Cerebral cortex (tissue), 2 donors: ENCODE measurements around a stretch of chr13.

DNA sequence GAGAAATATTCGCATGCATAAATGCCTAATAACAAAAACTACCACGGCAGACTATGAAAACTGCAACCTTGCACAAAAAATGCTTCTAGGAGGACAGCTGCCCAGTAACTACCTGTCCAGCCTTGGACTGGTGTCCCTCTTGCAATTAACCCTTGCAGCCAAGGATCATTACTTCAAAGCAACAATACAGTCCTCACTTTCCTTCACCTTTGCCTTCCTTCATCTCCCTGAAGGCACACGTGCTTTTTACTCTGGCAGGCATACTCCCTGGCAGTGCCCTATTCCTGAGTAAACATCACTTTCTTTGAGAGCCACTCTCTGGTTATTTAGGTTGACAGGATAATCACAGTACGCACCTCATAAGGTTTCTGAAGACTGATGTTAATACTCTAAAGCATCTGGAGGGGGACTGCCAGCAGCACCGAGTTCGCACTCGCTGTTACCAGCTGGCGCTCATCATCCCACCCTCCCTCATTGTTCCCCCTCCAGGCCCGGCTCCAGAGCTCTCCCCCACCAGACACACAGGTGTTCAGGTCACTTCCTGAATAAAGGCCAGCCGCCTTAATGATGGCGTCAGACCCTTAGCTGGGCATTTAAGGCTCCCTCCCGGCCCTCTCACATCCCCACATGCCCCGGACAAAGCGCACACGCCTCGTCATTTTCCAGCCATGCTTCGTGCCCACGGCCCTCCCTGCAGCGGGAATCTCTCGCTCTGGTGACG lies 57.3 kb downstream of the CDADC1 start:
- PRO-cap, 2 experiments = no peak in any of the 2 experiments

DNA sequence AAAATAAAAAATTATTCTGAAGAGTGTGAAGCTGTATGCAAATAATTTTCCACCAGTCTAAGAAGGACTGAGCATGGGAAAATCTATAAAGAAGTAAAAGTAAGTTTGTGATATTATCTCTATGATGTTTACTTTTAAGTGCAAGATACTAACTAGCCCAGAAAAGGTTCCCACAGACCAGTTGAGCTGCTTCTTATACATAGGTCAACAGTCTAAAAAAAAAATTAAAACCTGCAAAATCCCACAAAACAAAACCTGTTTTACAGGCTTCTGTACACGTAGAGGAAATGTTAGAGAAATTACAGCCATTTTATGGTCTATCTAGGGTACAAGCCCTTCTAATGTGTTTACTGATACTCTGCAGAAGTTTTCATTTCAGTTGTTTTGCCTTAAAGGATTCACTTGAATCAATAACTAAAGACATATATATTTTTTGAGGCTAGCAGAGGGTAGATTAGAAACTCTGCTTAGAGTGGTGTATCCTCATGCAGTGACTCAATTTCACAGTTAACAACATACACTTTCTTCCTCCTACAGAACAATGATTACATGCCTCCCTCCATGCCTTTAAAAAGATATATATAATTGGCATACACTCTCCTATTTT lies 44.0 kb downstream of the CAB39L start:
- PRO-cap, 2 experiments = no peak in any of the 2 experiments

GRCh38 chr13:49625374-49626160 lies 2.7 kb upstream of the ARL11 start:
- PRO-cap, 2 experiments = no peak in any of the 2 experiments

DNA sequence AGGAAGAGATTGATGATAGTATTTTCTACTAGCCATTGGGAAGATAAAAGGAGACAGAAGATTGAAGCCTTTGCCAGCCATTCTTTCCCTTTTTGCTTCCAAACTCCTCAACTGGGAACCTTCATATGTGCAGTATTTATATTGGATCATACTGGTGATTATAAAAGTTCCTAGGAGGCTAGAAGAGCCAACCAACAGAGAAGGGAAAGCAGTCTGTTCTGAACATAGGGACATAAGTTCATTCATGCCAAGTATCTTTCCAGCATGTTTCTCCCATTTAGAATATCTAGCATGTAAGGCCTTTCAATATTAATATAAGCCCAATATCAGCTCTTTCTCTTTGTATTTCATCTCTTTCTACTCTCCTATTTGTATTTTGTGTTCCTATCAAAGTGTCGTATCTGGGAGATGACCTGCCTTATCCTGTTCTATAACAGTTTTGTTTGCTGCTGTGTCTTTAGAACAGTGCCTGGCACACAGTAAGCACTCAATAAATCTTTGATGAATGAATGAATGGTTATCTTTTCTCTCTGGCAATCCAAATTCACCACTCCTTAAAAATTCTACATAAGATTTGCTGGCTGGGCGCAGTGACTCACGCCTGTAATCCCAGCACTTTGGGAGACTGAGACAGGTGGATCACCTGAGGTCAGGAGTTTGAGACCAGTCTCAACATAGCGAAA lies 89.7 kb downstream of the KCNRG start:
- PRO-cap, 2 experiments = no peak in any of the 2 experiments

- PRO-cap, 2 experiments = no peak in any of the 2 experiments
Observed at GRCh38 chr13:50255865-50256197, 240.6 kb downstream of the KCNRG start.

GRCh38 chr13:50527174-50527761 lies 316.2 kb downstream of the DLEU7 start:
- PRO-cap, 2 experiments = no peak in any of the 2 experiments

DNA sequence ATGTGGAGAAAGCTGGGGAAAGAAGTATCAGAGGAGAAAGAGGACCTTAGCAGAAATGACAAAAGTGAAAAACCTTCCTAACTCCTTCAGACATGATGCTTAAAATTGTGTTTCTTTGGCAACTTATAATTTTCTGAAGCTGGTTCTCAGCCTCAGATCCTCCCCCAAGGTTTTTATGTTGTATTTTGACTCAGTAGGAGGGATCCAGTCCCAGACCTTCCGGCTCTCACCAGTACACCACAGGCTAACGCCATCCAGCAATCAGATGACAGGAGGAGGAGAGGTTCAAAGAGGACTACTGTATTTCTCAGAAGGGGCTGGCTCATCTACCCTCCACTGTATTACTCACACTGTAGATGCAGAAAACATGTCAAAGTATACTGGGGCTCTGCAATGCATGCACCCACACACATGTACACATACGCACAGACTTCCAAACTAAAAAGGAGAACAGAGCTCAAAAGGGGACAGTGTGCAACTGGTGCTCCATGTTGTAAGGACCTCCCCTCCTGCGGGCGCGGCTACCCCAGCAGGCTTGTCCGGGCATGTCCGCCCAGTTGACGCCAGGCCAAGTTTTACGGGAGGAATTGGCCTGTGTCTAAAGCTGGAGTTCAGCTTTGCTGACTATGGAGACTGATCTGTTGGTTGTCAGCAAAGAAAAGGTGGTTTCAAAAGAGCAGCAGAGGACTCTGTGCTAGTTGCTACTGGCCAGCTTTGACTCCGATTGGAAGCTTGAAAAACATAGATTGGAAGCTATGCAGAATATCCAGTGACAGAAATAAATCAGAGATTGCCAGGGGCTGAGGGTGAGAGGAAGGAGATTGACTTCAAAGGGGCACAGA lies 314.3 kb downstream of the DLEU7 start:
- PRO-cap, 2 experiments = no peak in any of the 2 experiments

GRCh38 chr13:50911094-50911352 lies 1.4 kb downstream of the RNASEH2B start:
- PRO-cap, 2 experiments = no peak in any of the 2 experiments

- PRO-cap, 2 experiments = no peak in any of the 2 experiments
Observed at GRCh38 chr13:50974121-50974429, 64.5 kb downstream of the RNASEH2B start.

- PRO-cap, 2 experiments = no peak in any of the 2 experiments
Observed at GRCh38 chr13:51080592-51081049, 30.5 kb downstream of the C13orf42 start.

- PRO-cap, 2 experiments = no peak in any of the 2 experiments
Observed at GRCh38 chr13:51134690-51135401, 23.8 kb upstream of the C13orf42 start.

DNA sequence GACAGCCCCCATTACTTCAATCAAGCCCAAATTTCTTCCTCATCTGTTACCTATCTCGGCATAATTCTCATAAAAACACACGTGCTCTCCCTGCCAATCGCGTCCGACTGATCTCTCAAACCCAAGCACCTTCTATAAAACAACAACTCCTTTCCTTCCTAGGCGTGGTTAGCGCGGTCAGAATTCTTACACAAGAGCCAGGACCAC lies 49.1 kb upstream of the FAM124A start:
- PRO-cap, 2 experiments = no peak in any of the 2 experiments

GRCh38 chr13:51303079-51303721 lies 36.3 kb upstream of the SERPINE3 start:
- PRO-cap, 2 experiments = no peak in any of the 2 experiments

DNA sequence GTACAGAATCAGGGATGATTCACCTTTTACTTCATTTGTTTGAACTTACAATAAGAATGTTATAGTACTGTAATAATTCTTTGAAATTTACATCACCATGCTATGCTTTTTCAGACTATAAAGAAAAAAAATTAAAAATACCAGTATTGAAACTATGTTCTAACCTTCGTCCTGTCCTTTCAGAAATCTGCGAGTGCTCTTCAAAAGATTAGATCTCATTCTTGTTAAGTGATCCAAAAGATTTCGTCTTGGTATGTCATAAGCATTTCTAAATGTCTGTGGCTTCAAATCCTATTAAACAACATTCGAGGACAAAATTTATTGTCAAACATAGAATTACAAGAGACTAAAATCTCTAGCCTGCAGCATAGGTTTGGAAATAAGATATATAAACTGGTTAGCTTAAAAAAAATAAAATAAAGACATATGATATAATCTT lies 36.4 kb downstream of the SERPINE3 start:
- PRO-cap, 2 experiments = no peak in any of the 2 experiments

DNA sequence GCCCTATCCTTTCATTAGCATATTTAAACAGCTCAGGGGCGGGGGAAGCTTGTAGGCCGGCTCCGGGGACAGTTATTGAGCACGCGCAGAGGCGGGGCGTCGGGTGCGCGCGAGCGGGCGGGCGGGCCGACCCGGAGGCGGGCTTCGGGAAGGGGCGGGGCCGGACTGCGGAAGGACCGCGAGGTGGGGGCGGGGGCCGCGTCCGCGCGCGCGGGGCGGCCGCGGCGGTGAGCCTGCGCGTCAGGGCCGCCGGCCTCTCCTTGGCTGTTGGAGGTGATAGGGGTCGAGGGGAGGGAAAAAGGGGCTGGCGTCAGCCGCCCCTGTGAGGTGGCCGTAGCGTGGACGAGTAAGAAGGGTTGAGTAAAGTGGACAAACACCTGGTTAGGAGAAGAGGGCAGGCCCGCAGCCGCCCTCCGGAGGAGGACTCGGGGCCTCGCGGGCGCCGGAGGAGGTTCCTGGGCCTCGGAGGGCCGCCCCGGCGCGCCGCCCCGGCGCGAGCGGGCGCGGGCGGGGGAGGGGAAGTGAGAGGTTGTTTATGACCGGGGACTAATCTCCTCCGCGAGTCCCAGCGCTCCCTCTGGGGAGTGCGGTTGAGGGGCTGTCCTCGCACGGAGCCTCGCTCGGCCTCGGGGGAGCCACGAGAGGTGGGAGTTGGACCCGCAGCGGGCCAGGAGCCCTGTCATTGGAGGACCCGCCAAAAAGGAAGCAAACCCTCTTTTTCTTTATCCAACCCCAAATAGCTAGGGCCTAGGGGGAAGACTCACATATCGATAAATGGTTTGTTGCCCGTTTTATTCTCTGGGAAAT lies 513 bp upstream of the INTS6 start:
- PRO-cap, 2 experiments = peak in 1 of 2 experiments; most common plus-strand start position 201 of the sequence (in 1); most common minus-strand start position 482 of the sequence (in 1)

DNA sequence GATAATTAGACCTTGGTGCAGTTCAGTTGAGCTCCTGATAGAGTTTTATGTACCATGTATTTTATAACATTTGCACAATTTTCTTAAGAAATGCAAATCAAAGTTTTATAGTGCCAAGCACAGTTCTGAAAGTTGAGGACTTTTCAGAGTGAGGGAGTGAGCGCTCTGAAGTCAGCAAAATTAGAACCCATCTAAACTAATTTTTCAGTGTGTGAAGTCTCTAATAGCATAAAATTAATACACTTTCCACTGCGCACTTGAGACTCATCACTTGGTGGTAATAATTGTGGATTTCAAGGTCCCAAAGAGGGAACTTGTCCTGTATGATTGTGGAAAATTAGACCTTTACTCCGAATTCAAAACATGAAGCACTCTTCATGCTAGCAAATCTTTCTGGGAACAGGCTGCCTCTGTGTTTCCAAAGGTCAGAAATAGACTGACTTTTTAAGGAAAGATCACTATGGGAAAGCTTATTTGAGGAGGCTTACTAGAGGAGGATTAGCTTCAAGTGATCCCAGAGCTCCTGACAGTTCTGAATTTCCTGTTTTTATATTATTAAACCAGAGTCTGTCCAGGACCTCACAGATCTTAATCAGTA lies 5.4 kb downstream of the WDFY2 start:
- PRO-cap, 2 experiments = no peak in any of the 2 experiments

- PRO-cap, 2 experiments = no peak in any of the 2 experiments
Observed at GRCh38 chr13:51604477-51605091, 20.3 kb downstream of the WDFY2 start.

- PRO-cap, 2 experiments = peak in 1 of 2 experiments; most common plus-strand start chr13:51912378 (in 1); most common minus-strand start chr13:51912323 (in 1)
Observed at GRCh38 chr13:51912063-51912700, 50.4 kb downstream of the CCDC70 start.

DNA sequence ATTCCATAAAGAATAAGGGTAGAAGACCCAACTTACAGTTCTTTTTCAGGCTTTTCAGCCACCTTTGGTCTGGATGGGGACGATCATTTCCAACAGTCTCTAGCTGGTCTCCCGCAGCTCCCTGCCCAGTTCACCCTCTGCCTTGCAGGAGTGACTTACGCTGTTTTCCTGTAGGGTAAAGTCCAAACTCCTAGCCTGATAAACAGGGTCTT lies 4.9 kb downstream of the ATP7B start:
- PRO-cap, 2 experiments = no peak in any of the 2 experiments

DNA sequence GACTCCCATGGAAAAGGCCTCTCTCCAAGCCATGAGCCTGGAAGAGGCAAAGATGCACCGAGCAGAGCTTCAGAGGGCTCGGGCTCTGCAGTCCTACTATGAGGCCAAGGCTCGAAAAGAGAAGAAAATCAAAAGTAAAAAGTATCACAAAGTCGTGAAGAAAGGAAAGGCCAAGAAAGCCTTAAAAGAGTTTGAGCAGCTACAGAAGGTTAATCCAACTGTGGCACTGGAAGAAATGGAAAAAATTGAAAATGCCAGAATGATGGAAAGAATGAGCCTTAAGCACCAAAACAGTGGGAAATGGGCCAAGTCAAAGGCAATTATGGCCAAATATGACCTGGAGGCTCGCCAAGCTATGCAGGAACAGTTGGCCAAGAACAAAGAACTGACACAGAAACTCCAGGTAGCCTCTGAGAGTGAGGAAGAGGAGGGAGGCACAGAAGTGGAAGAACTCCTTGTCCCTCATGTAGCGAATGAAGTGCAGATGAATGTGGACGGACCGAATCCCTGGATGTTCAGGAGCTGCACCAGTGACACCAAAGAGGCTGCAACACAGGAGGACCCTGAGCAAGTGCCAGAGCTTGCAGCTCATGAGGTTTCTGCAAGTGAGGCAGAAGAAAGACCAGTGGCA lies 5.0 kb downstream of the UTP14C start:
- PRO-cap, 2 experiments = no peak in any of the 2 experiments